SJCRH30 (cell line): ENCODE measurements around the genes BAHCC1 and ARHGDIA.

DNA sequence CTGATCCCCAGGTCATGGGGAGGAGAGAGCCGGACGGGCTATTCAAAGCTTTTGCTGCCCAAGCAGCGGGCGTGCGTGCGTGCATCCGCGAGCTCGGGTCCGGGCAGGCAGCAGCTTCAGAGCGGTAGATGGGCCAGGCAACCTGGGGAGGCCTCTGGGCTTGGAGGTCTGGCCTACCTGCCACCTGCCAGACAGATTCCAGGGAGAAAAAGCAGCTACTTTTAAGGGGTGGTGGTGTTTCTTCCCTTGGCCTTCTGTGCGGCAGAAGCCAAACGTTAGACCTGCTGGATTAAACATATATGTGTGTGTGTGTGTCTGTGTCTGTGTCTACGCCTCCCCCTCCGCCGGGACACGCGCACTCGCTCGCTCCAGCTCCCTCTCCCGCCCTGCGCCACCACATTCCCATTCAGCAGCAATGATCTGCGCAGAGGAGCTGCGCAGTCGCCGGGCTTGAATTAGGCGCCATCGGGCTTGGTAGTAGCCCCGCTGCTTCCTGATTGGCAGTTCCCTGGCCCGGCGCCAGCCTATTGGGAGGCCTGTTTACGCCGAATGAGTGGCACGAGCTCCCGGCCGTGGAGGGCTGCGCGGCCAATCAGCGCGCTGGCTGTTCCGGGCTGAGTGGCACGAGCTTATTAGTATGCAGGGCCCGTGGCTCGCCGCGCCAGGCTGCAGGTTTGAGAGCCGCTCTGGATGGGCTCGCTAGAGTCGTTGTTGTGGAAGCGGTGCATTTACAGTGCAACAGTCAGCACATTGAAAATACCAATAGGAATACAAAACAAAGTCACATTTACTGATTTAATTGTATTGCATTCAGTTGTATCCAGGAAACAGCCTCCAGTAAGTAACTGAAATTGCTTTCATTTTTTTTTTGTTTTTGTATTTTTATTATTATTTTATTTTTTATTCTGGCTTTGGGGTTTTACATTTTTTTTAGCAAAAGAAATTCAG lies at the start of gene BAHCC1:
TSS of gene BAHCC1 (plus strand) at position 659 of the 948 bp plus-strand sequence.
- RAMPAGE, long total RNA: no peak

DNA sequence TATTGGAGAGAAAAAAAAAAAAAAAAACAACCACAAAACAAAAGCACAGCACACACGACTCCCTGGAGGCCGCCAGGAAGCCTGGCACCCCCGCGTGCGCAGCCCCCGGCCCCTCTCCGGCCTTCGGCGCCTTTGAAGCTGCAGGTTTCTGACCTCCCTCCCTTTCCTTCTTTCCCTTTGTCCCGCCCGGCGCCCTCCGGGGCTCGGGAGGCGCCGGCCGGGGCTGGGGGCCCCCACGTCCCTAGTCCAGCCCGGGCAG lies 2.1 kb downstream of the BAHCC1 start:
- RAMPAGE, long total RNA: no peak

GRCh38 chr17:81399952-81400173 lies 4.6 kb downstream of the BAHCC1 start:
- RAMPAGE, long total RNA: no peak

GRCh38 chr17:81416600-81417016 lies 21.4 kb downstream of the BAHCC1 start:
- RAMPAGE, long total RNA: no peak

- RAMPAGE, long total RNA: no peak
Measured at GRCh38 chr17:81421000-81421614, 25.9 kb downstream of the BAHCC1 start.

DNA sequence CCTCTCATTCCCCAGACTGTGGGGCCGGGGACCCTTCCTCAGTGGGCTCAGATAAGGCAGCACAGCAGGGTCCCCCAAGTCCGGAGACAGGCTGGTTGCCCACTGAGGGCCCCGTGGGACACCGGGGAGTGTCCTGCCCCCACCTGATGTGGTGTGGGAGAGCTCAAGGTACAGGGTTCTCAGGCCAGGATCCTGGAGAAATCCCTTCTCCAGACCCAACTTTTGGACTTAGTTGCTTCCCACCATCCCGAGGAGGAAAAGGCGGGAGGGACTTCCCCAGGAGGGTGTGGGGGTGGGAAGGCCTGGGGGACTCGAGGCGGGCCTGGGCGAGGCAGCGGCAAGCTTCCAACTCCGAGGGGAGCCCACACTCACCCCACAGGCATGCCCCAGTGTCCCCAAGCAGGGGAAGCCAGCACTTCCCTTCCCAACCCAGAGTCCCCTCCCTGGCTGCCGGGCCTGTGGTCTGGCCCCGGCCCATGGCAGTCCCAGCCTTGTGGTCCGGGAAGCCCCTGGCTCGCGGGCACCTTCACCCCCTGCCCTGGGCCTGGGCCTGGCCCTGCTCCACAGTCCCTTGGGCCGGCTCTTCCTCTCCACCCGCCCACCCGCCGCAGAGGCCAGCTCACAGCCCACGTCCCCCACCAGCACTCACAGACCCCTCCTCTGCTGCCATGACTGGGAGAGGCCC lies 27.4 kb downstream of the BAHCC1 start:
- RAMPAGE, long total RNA: no peak

GRCh38 chr17:81453746-81454157 lies 58.5 kb downstream of the BAHCC1 start:
- RAMPAGE, long total RNA: no peak

DNA sequence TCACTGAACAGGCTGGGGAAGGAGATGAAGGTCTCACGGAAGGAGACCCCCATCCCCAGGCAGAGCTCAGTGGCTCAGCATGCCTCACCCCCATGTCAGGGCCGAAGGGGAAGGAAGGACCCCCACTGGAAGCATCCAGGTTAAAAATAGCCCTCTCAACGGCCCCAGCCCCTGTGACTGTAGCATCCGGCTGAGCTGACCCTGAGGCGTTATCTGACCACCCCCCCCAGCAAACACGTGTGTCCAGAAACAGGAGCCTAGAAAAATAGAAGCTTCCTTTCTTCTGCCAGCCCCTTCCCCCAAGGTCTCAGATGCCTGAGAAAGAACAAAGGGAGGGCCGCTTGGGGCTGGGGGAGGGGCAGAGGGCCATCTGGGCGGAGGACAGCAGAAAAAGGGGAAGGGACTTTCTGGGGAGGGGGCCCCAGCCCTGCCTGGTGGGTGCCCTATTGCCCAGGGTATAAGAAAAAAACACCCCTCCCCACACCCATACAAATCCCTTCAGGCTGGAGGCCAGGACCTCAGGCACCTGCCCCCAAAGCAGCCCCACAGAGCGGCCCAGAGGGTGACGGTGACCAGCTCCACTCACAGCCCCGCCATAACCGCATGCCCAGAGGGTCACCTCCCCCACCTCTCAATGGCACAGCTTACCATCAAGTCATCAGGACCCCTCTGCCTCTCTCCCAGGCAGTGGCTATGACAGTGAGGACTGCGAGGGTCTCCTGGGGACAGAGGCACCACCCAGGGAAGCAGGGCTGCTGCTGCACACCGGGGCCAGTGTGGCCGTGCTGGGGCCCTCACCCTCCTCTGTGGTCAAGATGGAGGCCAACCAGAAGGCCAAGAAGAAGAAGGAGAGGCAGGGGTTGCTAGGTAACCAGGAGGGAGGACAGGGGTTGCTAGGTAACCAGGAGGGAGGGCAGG lies 55.6 kb downstream of the ACTG1 start:
- RAMPAGE, long total RNA: no peak

GRCh38 chr17:81578107-81578733 lies 26.1 kb upstream of the FAAP100 start:
- RAMPAGE, long total RNA: no peak

- RAMPAGE, long total RNA: no peak
Measured at GRCh38 chr17:81642152-81642637, 5.2 kb downstream of the TSPAN10 start.

DNA sequence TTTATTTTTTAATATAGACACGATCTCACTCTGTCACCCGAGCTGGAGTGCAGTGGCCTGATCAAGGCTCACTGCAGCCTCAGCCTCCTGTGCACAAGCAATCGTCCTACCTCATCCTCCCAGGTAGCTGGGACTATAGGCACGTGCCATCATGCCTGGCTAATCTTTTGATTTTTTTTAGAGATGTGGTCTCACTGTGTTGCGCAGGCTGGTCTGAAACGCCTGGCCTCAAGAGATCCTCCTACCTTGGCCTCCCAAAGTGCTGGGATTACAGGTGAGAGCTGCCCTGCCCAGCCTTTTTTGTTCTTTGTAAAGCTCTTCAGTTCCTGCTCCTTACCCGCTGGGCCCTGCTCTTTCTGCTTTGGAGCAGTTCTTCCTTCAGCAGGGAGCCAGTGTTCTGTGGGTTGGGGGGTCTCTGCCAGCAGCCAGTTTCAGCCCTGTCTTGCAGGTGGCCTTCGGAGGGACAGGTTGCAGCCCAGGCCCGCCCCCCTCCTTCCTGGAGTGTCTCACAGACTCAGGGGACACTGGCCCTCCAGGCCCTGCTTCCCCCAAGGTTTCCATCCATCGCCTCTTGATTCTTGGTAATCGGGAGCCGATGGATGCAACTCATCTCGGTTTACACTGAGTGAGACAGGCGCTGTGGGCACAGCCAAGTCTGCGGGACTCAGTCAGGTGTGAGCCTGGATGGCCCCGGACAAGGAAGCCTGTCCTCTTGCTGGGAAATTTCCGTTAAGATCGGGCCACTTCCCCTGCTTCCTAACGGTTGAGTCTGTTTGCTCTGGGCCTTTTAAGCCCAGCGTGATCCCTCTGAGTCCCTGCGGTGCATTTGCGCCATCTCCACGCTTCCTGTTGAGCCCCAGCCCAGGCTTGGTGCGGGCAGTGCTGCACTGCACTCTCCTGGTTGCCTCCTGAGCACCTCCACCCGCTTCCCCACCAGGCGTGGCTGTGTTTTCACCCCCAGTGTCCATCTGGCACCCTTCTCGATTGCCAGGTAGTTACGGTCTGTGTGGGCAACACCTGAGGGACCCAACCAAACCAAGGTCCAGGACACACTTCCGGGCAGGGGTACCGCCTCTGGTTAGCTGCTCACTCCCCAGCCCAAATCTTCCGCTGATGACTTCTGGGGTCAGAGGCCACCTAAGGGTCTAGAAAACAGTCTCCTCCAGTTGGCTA lies 1.8 kb upstream of the SLC25A10 start:
- RAMPAGE, long total RNA: no peak

DNA sequence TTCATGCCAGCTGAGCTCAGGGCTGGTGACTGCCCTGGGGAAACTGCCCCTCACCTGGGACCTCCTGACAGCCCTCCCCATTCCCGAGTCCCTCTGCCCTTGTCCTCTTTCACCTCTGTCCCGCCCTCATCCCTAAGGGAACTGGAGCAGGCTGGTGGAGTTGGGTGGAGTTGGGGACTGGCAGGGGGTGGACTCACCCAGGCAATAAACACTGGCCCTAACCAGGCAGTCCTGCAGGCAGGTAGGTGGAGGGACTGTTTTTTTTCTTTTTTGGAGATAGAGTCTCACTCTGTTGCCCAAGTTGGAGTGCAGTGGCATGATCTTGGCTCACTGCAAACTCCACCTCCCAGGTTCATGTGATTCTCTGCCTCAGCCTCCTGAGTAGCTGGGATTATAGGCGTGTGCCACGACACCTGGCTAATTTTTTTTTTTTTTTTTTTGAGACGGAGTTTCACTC lies 11.7 kb downstream of the GCGR start:
- RAMPAGE, long total RNA: no peak

GRCh38 chr17:81841266-81842047 lies 6.6 kb upstream of the PPP1R27 start:
- RAMPAGE, long total RNA: no peak

DNA sequence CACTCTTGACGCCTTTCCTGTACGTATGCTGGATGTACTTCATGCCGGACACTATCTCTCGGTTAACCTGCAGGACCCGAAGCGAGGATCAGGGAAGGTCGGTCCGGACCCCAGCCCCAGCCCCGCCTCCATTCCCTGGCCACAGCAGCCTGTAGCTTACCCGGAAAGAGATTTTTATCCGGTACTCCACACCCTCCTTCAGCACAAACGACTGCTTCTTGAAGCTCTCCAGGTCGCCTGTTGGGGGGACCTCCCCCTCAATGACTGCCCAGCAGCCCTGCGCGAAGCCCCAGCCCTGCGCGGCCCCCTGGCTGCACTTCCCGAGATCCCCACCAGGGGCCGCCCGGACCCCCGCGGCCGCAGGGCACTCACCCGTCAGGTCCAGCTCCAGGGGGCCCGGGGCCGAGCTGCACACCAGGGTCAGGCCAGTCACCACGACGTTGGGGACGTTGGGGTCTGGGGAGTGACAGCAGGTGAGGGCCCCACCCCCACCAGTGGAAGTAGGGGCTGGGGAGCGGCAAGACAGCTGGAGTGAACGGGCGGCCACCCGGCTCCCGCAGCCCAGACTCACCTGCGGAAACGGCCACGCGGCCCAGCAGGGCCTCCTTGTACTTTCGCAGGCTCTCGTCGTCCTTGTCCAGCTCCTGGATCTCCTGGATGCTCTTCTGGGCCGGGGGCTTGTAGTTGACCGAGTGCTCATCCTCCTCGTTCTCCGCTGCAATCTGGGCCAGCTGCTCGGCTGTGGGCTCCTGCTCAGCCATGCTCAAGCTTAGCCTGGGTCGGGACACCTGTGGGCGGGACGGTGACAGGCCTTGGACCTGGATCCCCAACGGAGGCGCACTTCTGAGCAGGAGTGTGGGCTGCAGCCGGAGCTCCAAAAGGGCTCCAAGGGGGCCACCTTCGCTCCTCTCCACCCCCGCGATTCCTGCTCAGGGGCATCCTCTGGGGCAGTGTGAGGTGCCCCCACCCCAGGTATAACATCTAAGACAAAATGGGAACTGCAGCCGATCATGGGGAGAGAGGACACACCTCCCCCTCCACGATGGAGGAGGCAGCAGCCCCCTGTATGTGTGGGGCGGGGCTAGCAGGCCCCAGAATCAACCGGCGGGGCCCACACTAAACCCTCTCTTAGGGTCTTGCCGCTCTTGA lies 1.6 kb downstream of the ARHGDIA start:
- RAMPAGE, long total RNA: no peak

DNA sequence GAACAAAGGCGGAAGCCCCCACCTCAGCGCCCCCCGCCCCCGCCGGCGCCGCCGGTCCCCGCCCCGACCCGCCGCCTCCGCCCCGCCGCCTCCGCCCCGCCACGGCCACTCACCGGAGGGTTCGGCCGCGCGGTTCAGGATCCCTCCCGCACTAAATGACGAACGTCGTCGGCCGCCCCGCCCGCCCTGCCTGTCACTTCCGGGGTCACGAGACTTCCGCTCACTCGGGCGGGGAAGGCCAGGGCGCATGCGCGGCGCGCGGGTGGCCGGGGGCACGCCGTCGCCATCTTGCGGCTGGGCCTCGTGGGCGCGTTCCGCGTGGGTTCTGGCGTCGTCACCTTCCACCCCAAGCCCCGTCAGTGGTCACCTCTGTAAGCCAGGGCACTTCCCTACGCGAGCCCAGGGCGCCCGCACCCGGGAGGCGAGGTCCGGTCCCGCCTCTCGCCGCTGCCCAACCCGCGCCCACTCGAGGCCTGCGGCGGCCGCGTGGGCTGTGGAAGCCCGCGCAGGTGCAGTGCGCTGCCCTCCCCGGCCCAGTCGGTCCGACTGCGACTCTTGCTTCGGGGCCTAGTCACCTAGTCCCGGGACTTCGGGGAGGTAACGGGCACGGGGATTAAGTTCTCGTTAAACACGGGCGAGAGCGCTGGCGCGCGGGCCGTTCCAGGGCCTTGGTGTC lies at the start of gene ARHGDIA:
TSS of gene ARHGDIA (minus strand) at position 153 of the 676 bp plus-strand sequence.
- RAMPAGE, long total RNA: start-site peak on the minus strand centred at position 162 of the sequence, 71 bp wide, 294 and 331 reads in 2 replicates

- RAMPAGE, long total RNA: no peak
Measured at GRCh38 chr17:81890173-81890924, 1.0 kb downstream of the ALYREF start.

GRCh38 chr17:81913965-81915055 lies 3.1 kb upstream of the PCYT2 start:
- RAMPAGE, long total RNA: no peak

DNA sequence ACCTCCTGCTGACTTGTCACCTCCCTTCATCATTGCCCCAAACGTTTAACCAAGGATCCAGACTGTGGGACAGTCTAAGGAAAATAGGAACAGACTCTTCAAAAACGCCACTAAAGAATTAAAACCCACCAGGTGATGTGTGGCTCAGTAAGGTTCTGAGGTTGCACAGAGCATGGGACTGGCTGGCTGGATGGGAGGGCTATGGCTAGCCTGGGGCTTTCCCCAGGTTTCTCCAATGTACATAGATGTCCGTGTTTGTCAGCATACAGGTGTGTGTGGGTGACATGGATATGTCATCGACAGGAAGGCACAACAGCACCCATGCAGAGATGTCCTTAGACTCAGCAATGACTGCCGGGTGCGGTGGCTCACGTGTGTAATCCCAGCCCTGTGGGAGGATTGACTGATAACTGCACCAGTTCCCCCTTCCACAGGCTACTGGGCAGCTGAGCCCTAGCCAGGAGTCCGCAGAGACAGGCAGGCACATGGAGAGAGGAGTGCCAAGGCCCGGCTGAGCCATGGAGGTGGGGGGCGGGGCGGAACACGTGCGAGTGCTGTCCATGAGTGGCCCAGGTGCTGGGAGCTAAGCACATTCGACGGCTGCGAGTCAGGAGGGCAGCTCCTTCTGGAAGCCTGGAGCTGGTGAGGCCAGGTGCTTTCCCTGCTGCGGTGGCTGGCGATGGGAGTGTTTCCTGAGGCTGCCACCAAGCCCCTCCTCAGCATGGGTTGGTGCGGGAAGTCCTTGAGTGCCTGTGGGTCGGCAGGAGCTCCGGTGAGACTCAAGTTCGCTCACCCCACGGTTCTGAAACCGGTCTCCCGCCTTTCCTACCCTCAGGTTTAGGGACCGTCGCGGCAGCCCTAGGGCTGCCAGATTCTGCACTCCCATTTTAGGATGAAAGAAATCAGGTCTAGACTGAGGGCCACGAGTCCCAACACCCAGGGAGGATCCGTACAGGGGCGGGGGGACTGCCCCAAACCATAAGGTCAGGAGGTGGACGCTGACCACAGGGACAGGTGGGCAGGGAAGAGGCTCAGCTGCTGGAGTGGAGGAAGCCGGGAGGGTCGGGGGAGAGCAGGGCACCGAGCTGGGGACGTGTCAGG lies 871 bp upstream of the ASPSCR1 start:
- RAMPAGE, long total RNA: no peak

GRCh38 chr17:82034885-82035356 lies 2.6 kb downstream of the DCXR start:
- RAMPAGE, long total RNA: no peak

DNA sequence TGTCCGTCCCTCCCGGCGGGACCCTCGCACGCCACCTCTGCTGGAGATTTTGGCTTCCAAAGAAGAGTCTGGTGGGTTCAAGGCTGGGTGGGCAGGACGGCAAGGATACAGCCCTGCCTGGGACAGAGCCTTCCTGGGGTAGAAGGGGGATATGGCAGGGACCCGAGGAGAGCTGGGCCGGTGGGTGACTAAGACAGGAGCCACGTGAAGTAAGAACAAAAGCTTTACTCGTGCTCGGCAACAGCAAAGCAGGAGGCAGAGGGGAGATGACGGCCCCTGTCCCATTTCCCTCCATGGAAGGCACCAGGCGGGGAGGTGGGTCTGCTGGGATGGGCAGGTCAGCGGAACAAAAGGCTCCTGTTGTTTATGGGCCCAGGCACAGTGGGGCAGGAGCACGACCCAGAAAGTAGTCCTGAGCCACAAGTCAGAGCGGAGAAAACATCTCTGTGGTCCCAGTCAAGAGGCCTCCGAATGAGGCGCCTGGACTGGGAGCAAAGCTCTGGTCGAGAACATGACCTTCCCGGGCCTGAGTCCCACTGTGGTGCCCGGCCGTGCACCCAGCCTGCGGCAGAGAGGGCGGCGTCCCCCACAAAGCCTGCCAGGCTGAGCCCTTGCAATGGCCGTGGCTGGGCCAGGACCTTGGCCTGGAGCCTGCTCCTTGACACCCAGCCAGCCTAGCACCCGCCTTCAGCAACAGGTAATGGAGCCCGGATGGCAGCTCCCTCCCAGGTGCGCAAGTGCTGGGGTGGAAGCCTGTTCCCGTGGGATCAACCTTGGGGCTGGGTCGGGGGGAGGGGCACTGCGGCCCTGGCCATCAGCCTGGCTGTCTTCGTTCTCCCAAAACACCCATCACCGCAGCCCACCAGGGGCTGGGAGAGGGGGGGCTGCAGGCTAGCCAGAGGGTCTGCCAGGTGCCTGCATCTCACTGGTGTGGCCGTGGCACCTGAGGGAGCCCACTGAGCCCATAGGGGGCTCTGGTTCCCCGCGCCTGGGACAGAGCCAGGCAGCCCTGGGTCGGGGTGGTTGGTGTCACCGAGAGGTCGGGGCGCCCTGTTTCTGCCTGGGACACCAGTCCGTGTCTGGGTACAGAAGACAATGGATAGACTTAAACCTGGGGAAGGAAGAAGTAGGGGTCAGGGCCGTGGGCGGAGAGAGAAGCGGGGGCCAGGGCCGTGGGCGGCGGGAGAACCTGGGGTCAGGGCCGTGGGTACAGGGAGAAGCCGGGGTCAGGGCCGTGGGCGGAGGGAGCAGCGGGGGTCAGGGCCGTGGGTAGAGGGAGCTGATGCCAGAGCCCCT lies 3.5 kb downstream of the RFNG start:
- RAMPAGE, long total RNA: no peak